Cardiac ventricle fibroblast (primary cell): Measurements from ENCODE around the genes HMHB1, YIPF5, LARS1 and PPP2R2B.

- RAMPAGE, long total RNA: no peak
Measured at GRCh38 chr5:143105443-143105967, 298.0 kb downstream of the NR3C1 start.

- RAMPAGE, long total RNA: no peak
Measured at GRCh38 chr5:143164854-143165448, 238.5 kb downstream of the NR3C1 start.

DNA sequence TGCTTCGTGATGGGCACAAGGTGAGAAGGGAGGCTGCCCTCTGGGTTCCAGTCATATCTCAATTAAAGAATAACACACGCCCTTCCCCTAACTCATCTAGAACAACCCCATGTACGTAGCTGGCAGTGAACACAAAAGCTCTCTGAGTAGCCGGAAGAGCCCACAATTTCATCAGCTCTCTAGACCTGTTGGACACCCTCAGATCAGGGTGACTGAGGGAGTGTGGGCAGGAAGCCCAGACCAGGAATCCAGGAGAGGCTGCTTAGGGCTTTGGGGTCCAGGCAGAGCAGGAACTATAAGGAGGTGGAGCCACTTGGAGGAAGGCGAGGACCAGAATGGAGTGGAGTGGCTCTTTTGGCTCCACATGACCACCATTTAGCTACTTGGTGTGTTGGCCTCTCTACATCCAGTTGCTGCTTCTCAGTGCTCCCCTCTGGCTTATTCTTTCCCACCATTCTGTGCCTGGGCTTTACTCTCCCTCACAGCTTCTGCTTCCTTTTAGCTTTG is 237.4 kb downstream of the NR3C1 start:
- RAMPAGE, long total RNA: no peak

GRCh38 chr5:143172692-143173445 is 230.6 kb downstream of the NR3C1 start:
- RAMPAGE, long total RNA: no peak

GRCh38 chr5:143261670-143262191 is 141.8 kb downstream of the NR3C1 start:
- RAMPAGE, long total RNA: no peak

- RAMPAGE, long total RNA: no peak
Measured at GRCh38 chr5:143353905-143354605, 49.4 kb downstream of the NR3C1 start.

GRCh38 chr5:143394503-143395590 is 8.6 kb downstream of the NR3C1 start:
- RAMPAGE, long total RNA: no peak

GRCh38 chr5:143404724-143405534 is 1.4 kb upstream of the NR3C1 start:
- RAMPAGE, long total RNA: no peak

DNA sequence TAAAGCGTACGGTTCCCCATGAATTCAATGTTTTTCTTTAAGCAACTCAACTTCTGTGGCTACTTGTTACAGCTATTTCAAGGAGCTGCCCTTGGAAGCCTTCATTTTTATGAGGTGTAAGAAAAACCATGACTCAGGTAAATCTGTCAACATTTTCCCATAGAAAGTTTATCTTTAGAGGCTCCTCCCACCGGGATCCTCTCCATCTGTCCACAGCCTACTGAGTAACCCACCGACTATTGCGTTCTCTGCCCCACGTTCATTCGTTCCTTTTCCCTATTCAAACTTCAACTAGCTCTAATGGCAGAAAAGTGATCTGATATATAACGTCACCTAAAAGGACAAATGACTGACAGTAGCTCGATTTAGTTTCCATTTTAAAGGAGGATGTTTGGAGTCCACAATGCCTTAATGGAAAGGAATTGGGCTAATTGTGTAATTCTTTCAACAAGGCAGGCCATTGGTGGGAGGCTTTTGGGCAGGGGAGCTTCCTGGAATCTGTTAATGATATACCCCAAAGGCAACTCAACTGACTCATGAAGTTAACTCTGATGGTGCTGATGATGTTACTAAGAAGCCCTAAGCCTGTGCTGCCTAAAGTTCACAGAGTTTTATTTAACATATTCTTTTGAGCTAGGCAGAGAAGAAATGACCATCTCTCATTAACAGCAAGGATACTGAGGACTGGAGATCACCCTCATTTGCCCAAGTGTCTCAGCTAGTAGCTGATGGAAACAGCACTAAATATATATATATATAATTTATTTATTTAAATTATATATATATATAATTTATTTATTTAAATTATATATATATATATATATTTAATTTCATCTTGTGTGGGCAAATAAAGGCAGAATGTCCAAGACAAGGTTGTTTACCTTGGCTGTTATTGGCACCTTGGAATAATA is 29.4 kb upstream of the NR3C1 start:
- RAMPAGE, long total RNA: no peak

DNA sequence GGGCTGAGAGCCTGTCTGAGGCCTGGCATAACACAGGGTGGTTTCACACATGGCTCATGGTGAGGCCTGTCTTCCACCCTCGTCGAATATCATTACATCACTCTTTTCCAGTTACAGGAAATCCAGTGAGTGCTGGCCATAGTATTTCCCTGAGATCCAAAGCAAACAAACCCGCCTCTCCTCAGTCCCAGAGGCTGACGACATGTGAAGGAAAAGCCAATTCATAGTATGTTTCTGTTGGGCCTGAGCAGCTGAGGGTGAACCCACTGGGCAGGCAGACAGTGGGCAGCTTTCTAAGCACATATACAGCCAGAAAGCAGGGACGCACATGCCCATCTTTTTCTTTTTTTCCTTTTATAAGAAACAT is 159.5 kb upstream of the NR3C1 start:
- RAMPAGE, long total RNA: no peak

DNA sequence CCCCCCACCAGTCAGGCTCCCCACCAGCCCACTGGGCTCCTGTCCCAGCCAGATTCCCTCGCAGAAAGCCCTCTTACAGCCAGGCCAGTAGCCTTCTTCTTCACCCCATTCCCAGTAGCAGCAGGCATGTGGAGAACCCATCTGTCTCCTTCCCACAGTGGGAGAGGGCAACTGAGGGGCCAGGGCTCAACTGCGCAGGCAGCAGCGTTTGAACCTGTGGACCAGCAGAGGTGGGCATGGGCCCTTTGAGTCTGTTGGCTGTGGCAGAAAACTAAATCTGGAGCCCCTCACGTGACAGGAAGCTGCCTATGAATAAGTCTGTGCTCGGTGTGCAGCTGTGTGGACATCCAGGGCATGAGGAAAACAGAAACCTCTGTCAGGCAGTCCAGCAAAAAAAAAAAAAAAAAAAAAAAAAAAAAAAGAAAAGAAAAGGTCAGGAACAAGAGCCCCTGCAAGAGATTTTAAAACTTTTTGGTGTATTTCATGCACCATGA is 189.1 kb upstream of the NR3C1 start:
- RAMPAGE, long total RNA: no peak

GRCh38 chr5:143811853-143812341 is at the start of gene HMHB1:
Gene HMHB1 (plus strand): TSS chr5:143812161.
- RAMPAGE, long total RNA: no peak

- RAMPAGE, long total RNA: start-site peak on the minus strand at chr5:144170576-144170670, 385 and 62 reads in 2 replicates
Measured at GRCh38 chr5:144170131-144171103, at the start of gene YIPF5. Gene YIPF5 (minus strand): TSS chr5:144170659.

- RAMPAGE, long total RNA: no peak
Measured at GRCh38 chr5:145493134-145493634, 342.0 kb downstream of the PRELID2 start.

DNA sequence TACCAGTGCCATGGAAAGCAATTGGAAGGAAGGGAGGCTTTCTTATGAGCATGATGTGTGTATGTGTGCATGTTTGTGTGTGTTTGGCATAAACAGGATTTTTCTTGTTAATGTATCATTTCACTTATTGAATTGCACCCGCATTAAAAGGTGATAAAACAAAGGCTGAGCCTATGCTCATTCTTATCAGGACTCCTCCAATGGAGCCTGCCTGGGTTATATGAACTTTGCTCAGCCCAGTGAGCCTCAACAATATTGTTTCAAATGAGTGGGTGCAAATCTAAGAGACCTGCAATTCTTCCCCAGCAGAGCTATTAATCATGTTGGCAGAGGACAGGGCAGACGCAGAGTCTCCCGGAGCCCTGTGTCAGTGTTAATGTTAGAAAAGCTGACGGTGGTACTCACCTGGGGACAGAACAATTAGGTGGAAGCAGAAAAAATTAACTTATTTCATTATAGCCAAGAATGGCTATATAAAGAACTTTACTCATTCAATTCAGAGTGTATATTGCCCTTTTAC is 71.6 kb downstream of the SH3RF2 start:
- RAMPAGE, long total RNA: no peak

DNA sequence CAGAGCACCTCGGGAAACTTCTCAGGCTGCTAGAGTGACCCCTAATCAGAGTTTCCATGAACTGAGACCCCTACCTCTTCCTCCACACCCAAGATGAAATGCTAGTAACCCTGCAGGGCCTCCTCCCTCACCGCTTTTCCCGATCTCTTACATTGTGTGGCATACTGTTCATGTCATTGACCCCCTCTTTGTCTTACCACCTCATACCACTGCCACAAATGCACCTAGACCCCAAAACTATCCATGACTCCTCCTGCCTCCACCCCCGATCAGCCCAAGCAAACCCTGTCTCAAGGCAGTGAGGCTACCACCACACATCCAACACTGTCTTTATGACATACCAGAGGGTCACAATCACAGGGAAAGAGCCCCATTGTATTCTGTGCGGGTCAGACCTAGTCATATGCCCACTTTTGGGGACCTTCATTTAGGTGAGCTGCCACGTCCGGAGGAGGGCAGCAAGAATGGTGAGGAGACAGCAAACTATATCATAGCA is 55.7 kb downstream of the PLAC8L1 start:
- RAMPAGE, long total RNA: no peak

GRCh38 chr5:146182312-146183037 is at the start of gene LARS1:
Gene LARS1 (minus strand): TSS chr5:146182650.
- RAMPAGE, long total RNA: start-site peak on the minus strand at chr5:146182575-146182670, 659 and 360 reads in 2 replicates

- RAMPAGE, long total RNA: no peak
Measured at GRCh38 chr5:146202844-146203529, 418 bp upstream of the RBM27 start.

- RAMPAGE, long total RNA: no peak
Measured at GRCh38 chr5:146487276-146487869, 28.6 kb downstream of the GPR151 start.

DNA sequence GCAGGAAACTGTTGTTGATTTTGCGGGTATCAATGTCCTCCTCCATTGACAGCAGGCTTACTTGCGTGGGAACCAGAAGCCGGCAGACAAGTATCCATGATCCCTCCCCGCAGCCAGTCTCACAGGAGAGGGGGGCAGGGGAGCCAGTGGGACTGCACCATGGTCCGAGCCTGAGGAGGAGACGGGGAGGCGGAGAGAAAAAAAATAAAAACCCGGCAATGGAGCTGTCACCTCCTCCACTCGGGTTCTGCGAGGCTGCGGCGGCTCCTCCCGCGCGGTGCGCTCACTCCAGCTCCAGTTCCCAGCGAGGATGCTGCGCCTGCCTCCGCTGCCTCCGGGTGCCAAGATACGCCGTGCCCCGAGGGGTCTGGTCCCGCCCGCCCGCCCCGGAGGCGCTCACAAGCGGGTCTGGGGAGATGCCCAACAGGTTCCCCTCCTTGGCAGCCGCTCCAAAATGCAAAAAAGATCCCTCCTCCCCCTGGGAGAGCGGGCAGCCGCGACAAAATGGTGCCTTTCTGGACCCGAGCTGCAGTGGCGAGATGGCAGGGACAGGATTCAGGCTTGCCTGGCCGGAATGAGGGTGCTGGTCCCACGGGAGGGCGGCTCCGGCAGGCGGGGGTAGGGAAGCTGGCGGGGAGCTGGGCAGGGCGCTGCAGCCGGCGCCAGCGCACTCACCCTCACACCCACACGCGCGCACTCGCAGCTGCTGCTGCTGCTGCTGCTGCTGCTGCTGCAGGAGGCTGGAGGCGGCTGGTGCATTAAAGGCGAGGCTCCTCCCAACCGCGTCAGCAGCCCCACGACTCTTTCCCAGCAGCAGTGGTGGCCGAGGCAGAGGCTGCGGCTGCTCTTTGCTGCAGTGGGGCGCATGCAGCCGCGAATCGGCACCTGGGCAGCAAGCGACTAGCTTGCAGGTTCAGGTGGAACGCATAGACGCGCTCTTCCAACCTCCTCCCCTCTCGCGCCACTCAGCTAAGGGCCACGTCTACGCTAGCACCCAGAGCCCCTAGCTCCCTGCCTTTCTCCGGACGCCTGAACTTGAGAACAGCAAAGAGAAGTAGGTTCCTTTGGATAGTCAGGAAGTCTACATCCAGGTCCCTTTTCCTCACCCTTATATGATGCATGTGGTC is at the start of gene PPP2R2B:
TSS of gene PPP2R2B (minus strand) at position 732 of the 1,127 bp plus-strand sequence.
- RAMPAGE, long total RNA: no peak